Thyroid gland (tissue), 7 donors: ENCODE results near the genes STEAP2, CLDN12 and GATAD1.

DNA sequence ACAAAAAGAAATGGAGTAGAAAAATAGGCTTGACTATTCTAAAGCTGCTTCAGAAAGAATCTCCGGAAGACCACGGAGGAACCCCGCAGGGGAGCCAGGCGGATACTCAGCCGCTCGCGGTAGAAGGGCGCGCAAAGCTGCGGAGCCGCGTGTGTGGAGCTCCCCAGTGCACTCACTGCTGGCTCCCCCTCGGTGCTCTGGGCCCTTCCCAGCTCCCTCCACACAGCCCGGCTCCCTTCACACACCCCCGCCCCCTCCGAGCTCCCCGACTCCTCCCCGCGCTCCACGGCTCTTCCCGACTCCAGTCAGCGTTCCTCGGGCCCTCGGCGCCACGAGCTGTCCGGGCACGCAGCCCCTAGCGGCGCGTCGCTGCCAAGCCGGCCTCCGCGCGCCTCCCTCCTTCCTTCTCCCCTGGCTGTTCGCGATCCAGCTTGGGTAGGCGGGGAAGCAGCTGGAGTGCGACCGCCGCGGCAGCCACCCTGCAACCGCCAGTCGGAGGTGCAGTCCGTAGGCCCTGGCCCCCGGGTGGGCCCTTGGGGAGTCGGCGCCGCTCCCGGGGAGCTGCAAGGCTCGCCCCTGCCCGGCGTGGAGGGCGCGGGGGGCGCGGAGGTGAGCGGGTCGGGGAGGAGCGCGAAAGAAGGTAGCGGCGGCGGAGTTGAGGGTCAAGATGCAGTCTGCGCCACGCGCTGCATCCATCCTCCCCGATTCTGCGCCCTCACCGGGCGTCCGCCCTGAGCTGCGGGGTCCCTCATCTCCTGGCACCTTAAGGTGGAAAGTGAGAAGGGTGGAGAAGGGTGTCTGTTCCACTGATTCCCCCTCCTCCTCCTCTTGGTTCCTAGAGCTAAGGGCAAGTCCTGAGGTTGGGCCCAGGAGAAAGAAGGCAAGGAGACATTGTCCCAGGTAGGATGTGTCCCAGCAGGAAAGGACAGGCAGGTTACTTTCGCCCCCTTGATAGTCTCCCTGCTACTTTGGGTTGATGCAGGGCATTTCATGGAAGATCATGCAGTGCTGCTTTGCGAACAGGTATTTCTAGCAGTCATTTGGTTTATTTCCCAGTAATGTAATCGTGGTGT lies at the start of gene STEAP2:
STEAP2 (plus strand) TSS at position 304 of the 1,073 bp plus-strand sequence.
- PRO-cap, 2 experiments: peak in 2 of 2 experiments; most common plus-strand start position 298 of the sequence (in 1); most common minus-strand start position 199 of the sequence (in 2)
- RAMPAGE, long total RNA, 5 experiments: start-site peak on the plus strand in 3 of 5 experiments, centred at positions 393 to 466 of the sequence, 170 to 373 reads per replicate; start-site peak on the minus strand in 1 of 5 experiments, centred at position 185 of the sequence, 14 to 22 reads per replicate

DNA sequence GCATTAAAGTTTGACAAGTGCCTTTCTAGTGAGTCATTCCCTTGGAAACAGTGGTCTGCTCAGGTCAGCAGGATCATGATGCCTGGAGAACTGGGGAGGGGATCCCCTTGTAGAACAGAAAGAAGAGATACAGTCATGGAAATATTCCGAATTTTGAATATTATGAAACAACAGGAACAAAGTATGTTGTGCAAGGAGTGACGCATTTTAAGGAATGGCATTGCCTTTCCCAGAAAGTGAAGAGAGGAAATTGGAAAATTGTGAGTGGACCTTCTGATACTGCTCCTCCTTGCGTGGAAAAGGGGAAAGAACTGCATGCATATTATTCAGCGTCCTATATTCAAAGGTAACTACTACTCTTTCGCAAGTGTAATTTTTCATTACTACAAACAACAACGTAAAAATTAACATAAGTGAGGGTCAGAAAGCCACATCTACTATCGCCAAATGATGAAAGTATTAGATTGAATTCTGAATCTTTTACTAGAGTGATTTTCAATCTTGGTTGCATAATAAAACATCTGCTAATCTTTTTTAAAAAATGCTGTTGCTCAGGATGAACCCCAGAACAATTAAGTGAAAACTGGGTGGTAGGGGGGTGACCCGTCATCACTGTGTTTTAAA lies 4.8 kb downstream of the STEAP2 start:
- PRO-cap, 2 experiments: no peak in any of the 2 experiments
- RAMPAGE, long total RNA, 5 experiments: no peak in any of the 5 experiments

DNA sequence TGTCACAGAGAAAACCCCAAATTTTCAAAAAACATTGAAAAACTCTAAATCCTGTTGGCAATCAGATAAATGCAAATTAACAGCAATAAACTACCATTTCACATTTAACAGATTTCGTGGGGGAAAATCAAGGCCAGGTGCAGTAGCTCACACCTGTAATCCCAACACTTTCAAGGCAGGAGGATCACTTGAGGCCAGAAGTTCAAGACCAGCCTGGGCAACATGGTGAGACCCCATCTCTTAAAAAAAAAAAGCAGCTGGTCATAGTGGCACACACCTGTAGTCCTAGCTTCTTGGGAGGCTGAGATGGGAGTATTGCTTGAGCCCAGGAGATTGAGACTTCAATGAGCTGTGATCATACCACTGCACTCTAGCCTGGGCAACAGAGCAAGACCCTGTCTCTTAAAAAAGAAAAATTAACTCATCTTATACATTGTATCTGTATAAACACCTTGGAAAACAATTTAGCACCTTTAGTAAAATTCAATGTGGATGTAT lies 37.0 kb downstream of the CFAP69 start:
- PRO-cap, 2 experiments: no peak in any of the 2 experiments
- RAMPAGE, long total RNA, 5 experiments: no peak in any of the 5 experiments

- PRO-cap, 2 experiments: peak in 2 of 2 experiments; most common plus-strand start chr7:90403512 (in 2); most common minus-strand start chr7:90403311 (in 2)
- RAMPAGE, long total RNA, 5 experiments: start-site peak on the plus strand in 1 of 5 experiments, at chr7:90403437-90403518 at its widest, 152 reads per replicate
Observed at GRCh38 chr7:90403157-90404289, at the start of gene CLDN12. CLDN12 (plus strand) TSS chr7:90403461.

DNA sequence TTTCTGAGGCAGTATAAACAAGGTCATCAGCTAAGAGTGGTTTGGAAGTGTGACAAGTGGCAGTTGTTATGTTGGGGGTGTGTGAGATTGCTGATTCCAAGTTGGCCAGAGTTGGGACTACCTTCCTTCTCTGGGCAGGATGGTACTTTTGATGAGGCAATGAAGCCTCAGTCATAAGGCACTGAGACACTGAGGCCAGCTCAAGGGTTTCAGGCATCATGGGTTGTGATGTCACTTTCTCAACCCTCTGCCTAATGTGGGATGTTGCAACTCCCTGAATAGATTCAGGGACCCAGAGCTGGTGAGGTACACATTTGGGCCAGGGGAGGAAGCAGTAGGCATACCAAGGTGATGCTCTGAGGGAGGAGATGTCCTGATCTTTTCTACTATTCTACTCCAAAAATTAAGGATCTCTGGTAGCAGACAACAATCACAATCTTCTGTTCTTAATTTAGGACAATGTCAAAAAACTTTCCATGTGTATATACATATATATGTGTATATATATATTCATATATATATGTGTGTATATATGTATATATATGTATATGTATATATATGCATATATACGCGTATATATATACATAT lies 8.0 kb upstream of the PTTG1IP2 start:
- PRO-cap, 2 experiments: no peak in any of the 2 experiments
- RAMPAGE, long total RNA, 5 experiments: no peak in any of the 5 experiments

DNA sequence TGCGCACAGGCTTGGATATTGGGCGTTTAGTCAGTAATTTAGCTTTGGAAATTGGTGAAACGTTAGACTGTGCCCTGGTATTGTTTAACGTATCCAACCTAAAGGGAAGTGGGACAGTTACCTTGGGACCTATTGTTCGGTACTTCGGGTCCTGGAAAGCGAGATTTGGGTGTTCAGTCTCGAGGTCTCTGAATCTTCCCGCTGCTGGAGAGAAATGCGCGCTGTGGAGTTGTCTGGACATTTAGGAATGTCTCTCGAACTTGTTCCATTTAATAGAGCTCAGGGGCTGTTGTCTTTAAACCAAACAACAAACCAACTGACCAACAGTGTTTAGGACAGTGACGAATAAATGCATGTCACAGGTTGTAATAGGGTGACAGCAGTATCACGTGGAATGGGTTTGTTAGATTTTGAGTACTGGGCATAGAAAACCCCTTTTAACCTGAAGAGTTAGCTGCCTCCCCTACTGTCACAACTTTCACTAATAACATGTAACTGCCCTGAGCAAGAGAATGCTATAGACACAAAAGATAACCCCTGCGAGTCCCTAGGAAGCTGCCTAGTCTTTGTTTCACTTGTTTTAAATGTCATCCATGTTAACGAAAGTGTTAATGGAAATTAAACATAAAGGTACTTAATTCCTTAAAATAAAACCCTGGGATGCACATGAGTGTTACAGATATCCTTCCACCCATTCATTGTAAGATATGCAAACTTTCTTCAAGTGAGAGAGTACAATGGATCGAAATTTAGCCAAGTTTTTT lies 1.1 kb downstream of the CDK14 start:
- PRO-cap, 2 experiments: peak in 2 of 2 experiments; most common plus-strand start position 156 of the sequence (in 1); most common minus-strand start position 243 of the sequence (in 2)
- RAMPAGE, long total RNA, 5 experiments: no peak in any of the 5 experiments

GRCh38 chr7:90647943-90648450 lies 51.9 kb downstream of the CDK14 start:
- PRO-cap, 2 experiments: peak in 2 of 2 experiments; most common plus-strand start chr7:90648164 (in 2)
- RAMPAGE, long total RNA, 5 experiments: no peak in any of the 5 experiments

DNA sequence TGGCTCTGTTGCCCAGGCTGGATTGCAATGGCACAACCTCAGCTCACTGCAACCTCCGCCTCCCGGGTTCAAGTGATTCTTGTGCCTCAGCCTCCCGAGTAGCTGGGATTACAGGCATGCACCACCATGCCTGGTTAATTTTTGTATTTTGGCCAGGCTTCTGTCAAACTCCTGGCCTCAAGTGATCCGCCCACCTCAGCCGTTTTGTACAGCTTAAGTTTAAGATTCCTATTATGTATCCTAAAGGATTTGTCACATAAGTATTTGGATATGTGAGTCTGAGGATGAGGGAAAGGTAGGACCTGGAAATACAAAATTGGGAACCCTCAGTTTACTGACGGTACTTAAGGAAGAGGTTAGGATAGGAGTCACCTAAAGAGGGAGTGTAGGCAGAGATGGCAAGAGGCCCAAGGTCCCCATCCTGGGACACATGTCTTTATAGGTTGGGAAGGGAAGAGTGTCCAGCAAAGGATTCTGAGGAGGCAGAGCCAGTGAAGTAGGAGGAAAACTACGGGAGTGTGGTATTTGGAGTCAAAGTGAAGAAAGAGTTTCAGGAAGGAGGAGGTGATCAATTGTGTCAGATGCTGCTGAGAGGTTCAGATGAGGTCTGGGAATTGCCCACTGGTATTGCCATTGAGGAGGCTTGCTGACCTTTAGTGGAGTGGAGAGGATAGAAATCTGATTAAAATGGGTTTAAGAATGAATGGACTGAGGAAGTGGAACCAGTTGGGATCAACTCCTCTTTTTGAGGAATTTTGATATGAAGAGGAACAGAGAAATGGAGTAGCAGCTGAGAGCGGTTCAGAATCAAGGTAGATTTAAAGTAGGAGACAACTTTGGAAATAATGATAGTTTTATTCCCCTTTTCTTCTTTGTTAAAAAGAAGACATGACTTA lies 100.5 kb downstream of the CDK14 start:
- PRO-cap, 2 experiments: no peak in any of the 2 experiments
- RAMPAGE, long total RNA, 5 experiments: start-site peak on the plus strand in 1 of 5 experiments, centred at position 221 of the sequence, 7 reads per replicate

- PRO-cap, 2 experiments: no peak in any of the 2 experiments
- RAMPAGE, long total RNA, 5 experiments: no peak in any of the 5 experiments
Observed at GRCh38 chr7:90710234-90710874, 114.2 kb downstream of the CDK14 start.

DNA sequence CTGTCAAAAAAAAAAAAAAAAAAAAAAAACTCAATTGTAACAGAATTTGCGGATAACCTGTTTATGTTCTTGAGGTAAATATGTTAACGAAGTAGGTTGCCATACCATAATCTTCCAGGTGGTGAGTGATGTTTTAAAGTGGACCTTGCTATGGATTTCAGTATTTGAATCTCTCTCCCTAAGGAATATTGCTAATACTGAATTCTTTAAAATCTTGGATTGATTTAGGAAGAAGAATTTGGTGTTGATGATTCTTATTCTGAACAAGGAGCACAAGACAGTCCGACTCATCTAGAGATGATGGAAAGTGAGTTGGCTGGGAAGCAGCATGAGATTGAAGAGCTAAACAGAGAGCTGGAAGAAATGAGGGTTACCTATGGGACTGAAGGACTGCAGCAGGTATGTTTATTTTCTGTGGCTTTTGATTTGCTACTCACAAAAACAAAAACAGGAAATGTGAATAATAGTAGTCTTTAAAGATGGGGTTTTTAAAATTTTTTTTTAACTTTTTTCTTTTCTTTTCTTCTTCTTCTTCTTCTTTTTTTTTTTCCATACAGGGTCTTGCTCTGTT lies 52.1 kb downstream of the AKAP9 start:
- PRO-cap, 2 experiments: no peak in any of the 2 experiments
- RAMPAGE, long total RNA, 5 experiments: no peak in any of the 5 experiments

GRCh38 chr7:92042973-92043450 lies 91.3 kb downstream of the CYP51A1 start:
- PRO-cap, 2 experiments: no peak in any of the 2 experiments
- RAMPAGE, long total RNA, 5 experiments: no peak in any of the 5 experiments

GRCh38 chr7:92061037-92061458 lies 73.2 kb downstream of the CYP51A1 start:
- PRO-cap, 2 experiments: no peak in any of the 2 experiments
- RAMPAGE, long total RNA, 5 experiments: no peak in any of the 5 experiments

GRCh38 chr7:92133477-92134297 lies 590 bp downstream of the CYP51A1 start:
- PRO-cap, 2 experiments: peak in 2 of 2 experiments; most common plus-strand start chr7:92133939 (in 2); most common minus-strand start chr7:92133948 (in 1)
- RAMPAGE, long total RNA, 5 experiments: no peak in any of the 5 experiments

DNA sequence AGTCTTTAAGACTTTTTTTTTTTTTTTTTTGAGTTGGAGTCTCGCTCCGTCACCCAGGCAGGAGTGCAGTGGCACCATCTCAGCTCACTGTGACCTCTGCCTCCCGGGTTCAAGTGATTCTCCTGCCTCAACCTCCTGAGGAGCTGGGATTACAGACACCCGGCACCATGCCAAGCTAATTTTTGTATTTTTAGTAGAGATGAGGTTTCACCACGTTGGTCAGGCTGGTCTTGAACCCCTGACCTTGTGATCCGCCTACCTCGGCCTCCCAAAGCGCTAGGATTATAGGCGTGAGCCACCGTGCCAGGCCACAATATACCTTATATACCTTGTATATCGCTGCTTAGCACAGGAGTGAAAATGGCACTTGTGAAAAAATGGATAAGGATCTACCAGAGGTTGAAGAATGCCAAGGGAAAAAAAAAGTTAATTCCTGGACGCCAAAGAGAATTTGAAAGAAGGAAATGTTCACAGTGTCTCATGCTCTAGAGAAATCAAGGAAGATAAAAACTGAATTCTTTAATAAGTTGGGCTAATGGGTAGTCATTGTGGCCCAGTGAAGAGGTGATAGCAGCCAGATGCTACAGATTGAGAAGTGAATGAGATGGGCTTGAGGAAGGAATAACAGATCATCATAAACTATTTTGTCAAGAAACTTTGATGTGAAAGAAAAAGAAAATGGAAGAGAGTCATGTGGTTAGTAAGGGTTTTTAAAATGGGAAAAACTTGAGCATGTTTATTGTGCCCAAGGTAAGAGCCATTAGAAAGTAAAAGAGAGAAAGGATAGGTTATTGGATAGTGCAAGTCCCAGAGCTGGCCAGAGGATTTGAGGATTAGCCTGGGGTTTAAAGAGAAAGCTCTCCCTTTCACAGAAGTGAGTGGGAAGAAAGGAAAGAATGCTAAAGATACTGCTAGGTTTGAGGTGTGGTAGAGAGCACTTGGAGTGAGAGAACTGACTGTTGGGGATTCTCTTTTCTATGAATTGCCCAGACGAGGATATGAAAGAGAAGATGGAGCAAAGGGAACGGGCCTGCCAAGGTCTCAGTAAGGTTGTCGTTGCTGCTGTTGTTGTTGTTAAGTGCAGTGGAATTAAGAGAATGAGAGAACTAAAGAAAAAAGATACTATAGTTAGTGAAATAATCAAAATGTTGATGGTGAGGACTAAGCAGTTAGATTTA lies 98.5 kb upstream of the GATAD1 start:
- PRO-cap, 2 experiments: no peak in any of the 2 experiments
- RAMPAGE, long total RNA, 5 experiments: no peak in any of the 5 experiments

- PRO-cap, 2 experiments: peak in 2 of 2 experiments; most common plus-strand start chr7:92447476 (in 2)
- RAMPAGE, long total RNA, 5 experiments: start-site peak on the plus strand in 1 of 5 experiments, at chr7:92447443-92447515 at its widest, 47 reads per replicate
Observed at GRCh38 chr7:92447027-92447858, at the start of gene GATAD1. GATAD1 (plus strand) TSS chr7:92447482.

- PRO-cap, 2 experiments: peak in 1 of 2 experiments; most common plus-strand start chr7:92448747 (in 1)
- RAMPAGE, long total RNA, 5 experiments: no peak in any of the 5 experiments
Observed at GRCh38 chr7:92448663-92449376, 1.5 kb downstream of the GATAD1 start.

GRCh38 chr7:92450327-92451020 lies 3.2 kb downstream of the GATAD1 start:
- PRO-cap, 2 experiments: no peak in any of the 2 experiments
- RAMPAGE, long total RNA, 5 experiments: no peak in any of the 5 experiments

DNA sequence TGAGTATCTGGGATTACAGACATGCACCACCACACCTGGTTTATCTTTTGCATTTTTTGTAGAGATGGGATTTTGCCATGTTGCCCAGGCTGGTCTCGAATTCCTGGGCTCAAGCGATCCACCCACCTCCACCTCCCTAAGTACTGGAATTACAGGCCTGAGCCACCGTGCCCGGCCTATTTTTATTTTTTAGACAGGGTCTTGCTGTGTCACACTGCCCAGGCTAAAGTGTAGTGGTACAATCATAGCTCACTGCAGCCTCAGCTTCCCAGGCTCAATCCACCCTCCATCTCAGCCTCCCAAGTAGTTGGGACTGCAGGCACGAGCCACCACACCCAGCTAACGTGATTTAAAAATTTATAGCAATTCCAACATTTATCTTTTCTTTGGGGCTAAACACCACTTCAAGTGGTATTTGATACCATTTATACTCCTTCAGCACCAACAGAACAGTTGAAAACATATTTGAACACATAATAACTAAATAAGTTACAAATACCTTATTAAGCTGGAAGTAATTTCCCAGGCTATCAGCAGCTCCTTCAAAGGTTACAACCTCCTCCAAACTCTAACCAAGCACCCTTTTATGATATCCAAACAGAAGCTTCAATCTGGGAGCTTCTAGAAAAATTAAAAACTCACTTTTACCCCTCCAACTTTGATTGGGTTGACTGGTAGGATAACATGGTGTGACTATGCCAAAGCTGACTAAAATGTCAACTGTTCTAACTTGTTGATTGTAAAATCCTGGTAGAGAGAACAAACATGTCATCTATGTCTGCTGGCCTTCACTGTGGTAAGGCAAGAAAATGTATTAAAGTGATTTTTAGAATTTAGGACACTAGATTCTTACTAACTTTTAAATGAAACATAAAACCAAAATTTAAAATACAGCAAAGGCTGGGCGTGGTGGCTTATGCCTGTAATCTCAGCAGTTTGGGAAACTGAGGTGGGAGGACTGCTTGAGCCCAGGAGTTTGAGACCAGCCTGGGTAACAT lies 29.9 kb downstream of the RBM48 start:
- PRO-cap, 2 experiments: no peak in any of the 2 experiments
- RAMPAGE, long total RNA, 5 experiments: no peak in any of the 5 experiments

GRCh38 chr7:92584804-92585429 lies 5.3 kb downstream of the FAM133B start:
- PRO-cap, 2 experiments: peak in 1 of 2 experiments; most common plus-strand start chr7:92585235 (in 1); most common minus-strand start chr7:92585053 (in 1)
- RAMPAGE, long total RNA, 5 experiments: no peak in any of the 5 experiments

DNA sequence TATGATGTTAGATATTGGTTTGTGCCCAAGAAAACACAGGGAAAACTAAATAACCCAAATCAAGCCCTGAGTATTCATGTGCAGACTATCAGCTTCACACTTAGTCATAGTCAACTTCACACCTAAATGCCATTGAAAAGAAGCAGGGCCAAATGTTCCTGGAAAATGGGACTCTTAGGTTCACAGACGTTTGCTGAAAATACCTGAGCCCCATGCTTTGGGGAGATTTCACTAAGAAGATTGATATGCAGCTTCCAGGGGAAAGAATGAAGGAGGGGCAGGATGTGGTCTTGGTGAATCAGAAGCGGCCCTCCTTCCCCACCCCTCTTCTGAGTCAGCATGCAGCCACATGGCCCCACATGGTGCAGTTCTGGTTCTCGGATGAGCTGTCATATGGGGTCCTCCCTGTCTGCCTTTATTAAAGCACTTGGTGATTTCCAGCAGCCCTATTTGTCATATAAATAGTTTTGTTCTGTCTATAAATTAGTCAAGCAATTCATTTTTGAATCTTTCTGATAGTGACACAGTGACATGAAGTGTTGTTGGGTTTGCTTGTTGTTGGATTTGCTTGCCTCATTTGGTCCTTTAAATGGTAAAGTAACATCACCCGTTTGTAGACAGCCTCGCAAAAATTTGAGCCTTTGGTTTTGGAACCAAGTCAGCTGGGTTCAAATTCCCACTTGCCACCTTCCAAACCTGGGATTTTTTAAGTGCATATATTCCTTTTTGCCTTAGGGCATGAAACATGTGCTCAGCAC lies 68.0 kb upstream of the CDK6 start:
- PRO-cap, 2 experiments: no peak in any of the 2 experiments
- RAMPAGE, long total RNA, 5 experiments: no peak in any of the 5 experiments